Rectum (tissue), 1 donor: ENCODE measurements around the genes ZC3H7B, ACO2 and CCDC134.

DNA sequence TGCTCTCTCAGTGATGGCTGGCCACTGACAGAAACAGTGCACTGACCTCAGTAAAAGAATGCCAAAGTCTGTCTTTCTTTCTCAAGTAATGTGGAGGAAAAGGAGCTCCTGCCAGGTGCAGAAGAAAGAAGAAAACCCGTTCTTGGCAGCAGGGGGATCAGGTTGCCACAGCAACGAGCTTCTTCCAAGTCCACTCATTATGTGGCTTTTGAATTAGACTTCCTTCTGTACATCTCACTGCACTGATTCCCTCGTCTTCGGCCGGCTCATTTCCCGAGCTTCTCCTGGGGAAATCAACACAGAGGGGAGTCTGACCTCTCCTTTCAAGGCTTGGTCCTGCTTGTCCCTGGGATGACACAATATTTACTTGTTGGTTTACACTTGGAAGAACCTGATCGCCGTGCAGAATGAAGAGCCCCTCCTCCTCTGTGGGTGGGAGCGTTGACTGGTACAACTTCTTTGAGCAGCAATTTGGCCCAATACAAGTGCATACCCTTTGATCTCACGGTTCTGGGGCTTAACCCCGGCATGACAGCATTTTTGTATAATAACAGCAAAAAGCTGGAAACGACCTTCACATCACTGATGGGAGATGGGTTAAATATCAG is 35.3 kb downstream of the MCHR1 start:
- PRO-cap, result no peak

- PRO-cap, result no peak
Observed at GRCh38 chr22:40732547-40733139, 53.4 kb downstream of the MCHR1 start.

- PRO-cap, result no peak
Observed at GRCh38 chr22:40966614-40967184, 15.5 kb downstream of the RBX1 start.

DNA sequence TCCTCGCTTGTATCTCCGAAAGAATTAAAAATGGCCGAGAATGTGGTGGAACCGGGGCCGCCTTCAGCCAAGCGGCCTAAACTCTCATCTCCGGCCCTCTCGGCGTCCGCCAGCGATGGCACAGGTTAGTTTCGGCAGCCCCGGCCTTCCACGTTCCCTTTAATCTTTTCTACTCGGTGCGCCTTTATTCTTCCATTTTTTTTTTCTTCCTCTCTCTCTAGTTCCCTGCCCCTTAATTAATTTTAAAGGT is 508 bp downstream of the EP300 start:
- PRO-cap, result no peak

- PRO-cap, result no peak
Observed at GRCh38 chr22:41181497-41181814, 23.7 kb upstream of the L3MBTL2 start.

GRCh38 chr22:41181815-41182231 is 23.3 kb upstream of the L3MBTL2 start:
- PRO-cap, result bidirectional peak, plus-strand start at chr22:41182089, minus-strand start at chr22:41181999

DNA sequence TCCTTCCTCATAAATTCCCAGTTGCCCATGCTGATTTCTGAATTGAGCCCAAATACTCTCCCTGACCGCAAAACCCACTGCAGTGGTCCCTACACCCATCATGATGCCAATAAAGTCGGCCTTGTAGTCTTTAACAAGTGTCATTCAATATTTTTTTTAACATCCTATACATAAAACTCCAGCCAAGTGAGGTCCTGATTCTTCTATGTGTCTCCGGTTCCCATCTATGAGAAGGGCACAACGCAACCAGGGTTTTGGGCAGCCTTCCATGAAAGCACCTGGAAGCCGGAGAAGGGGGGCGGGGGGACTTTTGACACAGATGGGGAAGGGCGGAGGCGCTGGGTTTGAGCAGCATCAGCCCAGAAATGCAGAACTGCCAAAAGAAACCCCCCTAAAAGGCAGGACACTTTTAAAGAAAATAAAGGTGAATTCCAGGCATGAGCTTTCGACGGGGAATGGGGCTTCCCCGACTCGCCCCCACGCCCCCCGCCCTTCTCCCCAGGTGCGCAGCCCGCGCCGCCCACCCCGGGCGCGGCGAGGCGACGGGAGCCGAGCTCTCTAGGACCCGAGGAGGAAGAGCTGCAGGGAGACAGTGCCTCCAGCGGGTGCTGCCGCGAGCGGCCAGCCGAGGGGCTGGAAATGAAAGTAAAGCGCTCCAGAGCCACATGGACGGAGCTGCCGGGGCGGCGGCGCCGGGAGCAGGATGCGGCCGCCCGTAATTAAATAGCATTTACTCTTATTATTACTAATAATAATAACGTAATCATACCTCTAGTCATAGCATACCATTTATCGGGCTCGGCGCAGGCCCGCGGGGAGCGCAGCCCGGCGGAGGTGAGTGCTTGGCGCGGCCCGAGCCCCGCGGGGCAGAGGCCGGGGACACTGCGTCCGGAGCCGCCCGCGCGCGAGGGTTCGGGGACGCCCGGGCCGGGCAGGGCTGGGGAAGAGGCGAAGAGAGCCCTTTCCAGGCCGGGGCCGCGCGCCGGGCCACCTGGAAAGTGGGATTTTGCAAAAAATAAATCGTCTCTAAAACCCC is at the start of gene ZC3H7B:
TSS of gene ZC3H7B (plus strand) at position 587 of the 1,036 bp plus-strand sequence.
- PRO-cap, result bidirectional peak, plus-strand start at position 666 of the sequence, minus-strand start at position 573 of the sequence

GRCh38 chr22:41382612-41383167 is 948 bp downstream of the TEF start:
- PRO-cap, result bidirectional peak, plus-strand start at chr22:41383011, minus-strand start at chr22:41382968

DNA sequence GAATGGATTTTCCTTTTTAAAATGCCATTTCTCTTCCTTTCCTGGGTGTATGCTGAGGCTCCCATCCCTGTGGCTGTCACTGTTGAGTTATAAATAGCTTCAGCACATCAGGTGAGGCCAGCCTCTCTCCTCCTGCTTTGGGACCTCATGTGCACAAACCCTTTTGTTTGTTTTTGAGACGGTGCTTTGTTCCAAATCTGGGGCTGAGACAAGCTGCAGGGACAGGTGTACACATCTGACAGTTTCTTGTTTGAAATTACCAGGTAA is 1.4 kb downstream of the TEF start:
- PRO-cap, result no peak

GRCh38 chr22:41417537-41418544 is 28.8 kb downstream of the TOB2 start:
- PRO-cap, result bidirectional peak, plus-strand start at chr22:41418244, minus-strand start at chr22:41417986; unidirectional peak, minus-strand start at chr22:41418280

DNA sequence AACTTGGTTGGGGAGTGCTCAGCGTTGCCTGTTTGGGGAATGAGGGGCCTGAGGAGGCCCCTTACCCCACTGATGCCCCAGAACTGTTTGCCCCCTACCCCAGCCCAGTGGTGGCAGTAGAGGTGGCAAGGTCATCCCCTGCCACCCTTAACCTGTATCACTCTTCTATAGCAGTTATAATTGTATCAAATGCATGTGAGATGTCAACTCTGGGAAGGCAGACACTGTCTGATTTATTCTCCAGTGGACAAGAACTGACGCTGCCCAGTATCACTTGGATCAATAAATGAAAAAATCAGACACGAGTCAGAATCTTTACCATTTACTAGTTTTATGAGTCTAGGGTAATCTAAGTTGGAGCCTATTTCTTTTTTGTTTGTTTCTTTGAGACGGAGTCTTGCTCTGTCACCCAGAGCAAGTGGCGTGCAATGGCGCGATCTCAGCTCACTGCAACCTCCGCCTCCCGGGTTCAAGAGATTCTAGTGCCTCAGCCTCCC is 14.5 kb downstream of the TOB2 start:
- PRO-cap, result no peak

GRCh38 chr22:41468933-41469748 is at the start of gene ACO2:
Gene ACO2, plus strand, starts transcription at chr22:41469117.
- PRO-cap, result bidirectional peak, plus-strand start at chr22:41469117, minus-strand start at chr22:41469062; bidirectional peak, plus-strand start at chr22:41469590, minus-strand start at chr22:41469461

GRCh38 chr22:41471383-41471694 is 2.4 kb downstream of the ACO2 start:
- PRO-cap, result no peak

DNA sequence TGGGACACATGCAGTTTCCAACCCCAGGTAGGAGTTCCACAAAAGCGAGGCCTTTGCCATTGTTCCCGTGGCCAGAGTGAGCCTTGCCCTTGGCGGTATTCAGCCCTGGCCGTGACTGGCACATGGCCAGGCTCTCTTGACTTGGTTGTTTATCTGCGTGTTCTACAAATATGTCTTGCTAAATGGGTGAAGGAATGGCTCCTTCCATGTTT is 20.1 kb downstream of the POLR3H start:
- PRO-cap, result no peak

GRCh38 chr22:41752020-41752808 is 48.3 kb upstream of the CCDC134 start:
- PRO-cap, result no peak

GRCh38 chr22:41799579-41800819 is at the start of gene CCDC134:
Gene CCDC134, plus strand, starts transcription at chr22:41800679.
- PRO-cap, result bidirectional peak, plus-strand start at chr22:41800315, minus-strand start at chr22:41800364; bidirectional peak, plus-strand start at chr22:41800679, minus-strand start at chr22:41800508

DNA sequence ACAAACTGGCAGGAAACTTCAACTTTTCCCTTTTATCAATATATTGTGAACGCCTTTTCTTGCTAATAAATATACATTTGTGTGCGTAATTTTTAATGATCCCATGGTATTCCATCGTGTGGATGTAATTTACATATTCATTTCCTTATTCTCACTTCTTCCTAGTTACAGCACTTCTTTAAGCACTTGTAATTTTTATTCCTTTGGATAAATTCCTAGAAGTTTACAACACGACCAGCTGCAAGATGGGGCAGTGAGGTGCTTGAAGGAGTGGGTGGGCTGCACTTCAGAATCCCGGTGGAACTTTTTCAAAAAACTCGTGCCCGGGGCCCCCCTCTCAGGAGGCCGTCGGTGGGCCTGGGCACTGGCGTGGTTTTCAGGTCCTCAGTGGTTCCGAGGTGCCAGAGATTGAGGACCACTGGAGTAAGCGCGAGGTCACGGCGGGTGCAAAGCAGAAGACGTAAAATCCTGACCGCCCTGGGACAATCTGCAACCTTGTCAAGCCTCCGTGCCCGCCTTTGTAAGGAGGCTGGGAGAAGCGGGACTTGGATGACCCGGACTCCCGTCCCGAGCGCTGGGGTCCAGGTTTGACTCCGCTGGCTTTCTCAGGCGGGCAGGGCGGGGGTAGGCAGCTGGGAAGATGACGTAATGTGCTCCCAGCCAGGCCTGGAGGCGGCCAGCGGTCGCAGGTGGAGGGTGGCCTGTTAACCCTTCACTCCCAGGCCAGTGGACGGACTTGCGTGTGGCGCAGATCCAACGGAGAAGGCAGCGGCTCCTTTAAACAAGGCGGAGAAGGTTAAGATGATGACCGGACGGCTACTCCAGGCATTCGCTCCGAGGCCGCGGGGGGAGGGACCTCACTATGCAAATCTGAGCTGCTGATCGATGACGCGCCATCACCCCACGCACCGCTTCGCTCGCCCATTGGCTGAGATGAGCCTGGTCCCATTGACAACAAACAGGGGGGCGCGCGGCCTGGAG is 539 bp upstream of the SREBF2 start:
- PRO-cap, result bidirectional peak, plus-strand start at position 523 of the sequence, minus-strand start at position 561 of the sequence; bidirectional peak, plus-strand start outside the sequence, minus-strand start at position 836 of the sequence

DNA sequence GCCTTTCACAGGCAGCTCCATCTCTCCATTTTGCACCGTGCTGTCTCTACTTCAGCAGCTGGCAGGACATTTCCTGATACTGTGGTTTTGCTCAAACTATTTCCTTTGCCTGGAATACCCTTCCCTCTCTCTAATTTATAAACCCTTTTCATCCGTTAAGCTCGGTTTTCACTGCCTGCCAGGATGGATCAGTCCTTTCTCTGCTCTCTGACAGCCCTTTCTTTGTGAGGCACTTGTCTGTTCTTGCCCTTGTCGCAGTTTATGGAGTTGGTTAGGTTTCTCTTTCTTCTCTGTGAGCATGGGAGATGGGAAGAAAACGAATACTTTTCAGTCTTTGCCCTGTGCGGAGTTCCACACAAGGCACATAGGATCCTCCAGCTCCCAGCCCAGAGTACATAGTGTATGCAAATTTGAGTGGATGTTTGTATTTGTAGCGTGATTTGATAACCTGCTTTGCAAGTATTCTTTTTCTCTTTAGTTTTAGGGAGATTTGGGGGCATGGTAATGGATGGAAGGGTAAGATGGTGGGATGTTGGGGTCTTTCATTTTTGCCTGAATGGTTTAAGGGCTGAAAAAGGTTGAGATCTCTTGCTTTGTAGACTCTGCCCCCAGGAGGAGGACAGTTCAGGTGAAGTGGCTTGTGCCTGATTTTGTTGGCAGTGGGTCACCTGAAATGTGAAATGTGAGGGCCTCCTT is 13.9 kb downstream of the SREBF2 start:
- PRO-cap, result no peak

DNA sequence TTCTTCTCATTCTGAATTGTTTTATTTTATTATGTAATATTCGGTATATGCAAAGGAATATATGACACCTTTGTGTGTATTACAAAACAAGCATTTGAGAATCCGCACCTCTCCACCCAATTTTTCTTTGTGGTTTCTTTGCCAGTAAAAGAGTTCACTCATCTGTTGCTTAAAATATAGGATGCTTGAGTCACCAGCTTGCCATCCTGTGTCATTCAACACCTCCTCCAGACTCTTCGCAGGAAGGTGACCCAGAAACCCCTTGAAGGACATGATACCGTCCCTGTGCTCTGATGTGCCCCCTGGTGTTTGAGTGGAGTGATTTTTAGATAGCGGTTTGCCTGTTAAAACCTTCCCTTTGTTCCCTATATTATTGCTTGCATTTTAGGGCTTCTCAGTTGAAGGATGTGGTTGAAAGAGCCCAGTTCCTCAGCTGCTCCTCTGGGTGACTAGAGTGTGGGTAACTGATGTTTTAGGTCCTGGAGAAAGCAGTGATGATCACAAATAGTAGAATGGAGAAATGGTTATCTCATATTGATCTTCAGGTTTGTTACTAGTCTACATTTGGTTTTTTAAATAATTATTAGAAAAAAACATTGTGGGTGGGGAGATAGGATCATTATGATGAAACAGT is 24.7 kb downstream of the SREBF2 start:
- PRO-cap, result unidirectional peak, plus-strand start at position 397 of the sequence

- PRO-cap, result no peak
Observed at GRCh38 chr22:41868465-41868969, 35.6 kb downstream of the SREBF2 start.